ENCODE data around the gene INTS2.

DNA sequence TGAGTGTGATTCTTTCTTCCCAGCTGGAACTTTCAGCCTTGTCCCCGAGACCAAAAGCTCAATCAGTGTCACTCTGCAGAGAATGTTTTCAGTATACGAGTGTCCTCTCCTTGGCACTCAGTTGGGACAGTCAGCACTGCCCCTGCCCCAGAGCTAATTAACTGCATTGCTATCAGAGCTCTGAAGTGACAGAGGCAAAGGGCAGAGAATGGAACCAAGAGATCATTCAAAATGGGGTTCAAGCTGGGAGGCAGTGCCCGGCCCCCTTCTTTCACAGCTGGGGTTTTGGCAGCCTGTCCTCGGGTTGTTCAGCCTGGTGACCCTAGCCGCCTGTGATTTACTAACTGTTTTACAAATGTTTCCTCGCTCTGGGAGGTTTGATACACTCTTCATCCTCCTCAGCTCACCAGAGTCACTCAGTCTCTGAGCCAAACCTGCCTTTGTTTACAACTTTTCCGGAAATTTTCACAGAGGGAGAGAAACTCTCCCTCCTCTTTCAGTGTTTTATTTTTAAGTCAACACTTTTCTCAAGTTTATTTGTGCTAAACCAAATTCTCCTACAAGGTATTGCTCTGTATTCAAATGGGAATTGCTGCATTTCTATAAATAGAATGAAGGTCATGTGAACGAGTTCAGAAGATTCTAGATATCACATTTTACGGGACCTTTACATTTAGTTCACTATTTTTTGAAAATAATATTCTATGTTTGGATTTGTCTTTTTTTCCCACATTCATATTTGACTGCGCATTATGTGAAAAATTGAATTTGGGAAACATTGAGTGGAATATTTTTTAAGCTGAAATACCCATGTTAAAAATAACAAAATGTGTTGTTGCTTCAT is 195.7 kb upstream of the TBX2 start:
- PRO-cap, 8 experiments, result no peak in any of the 8 experiments

DNA sequence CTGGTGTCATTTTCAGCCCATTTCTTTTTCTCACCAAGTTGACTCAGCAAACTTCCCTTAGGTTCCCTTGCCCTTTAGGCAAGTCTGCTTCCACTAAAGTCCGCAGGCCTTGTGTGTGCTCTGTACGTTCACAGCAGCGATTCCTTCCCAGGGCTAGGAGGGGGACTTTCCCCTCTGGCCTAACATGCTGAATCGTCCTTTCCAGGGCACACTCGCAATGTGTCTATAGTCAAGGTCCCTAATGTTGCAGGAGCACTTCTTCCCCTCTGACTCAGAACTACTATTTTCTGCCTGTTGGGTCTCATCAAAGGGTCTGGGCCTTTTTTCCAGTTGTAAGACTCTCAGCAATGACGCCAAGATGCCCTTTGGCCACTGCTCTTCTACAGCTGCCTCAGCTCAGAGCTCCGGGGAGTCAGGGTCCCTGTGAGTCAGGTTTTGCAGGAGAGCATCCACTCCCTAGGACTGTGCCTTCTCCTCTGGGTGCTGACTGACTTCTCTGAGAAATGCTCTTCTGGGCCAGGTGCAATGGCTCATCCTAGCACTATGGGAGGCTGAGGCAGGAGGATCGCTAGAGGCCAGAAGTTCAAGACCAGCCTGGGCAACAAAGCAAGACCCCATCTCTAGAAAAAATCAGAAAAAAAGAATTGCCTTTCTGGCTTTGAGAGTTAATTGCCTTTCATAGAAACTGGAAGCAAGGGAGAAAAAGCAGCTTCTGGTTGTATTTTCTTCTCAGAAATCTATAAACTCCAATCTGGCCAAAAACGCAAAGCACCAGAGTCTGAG is 64.4 kb upstream of the TBX2 start:
- PRO-cap, 8 experiments, result no peak in any of the 8 experiments

DNA sequence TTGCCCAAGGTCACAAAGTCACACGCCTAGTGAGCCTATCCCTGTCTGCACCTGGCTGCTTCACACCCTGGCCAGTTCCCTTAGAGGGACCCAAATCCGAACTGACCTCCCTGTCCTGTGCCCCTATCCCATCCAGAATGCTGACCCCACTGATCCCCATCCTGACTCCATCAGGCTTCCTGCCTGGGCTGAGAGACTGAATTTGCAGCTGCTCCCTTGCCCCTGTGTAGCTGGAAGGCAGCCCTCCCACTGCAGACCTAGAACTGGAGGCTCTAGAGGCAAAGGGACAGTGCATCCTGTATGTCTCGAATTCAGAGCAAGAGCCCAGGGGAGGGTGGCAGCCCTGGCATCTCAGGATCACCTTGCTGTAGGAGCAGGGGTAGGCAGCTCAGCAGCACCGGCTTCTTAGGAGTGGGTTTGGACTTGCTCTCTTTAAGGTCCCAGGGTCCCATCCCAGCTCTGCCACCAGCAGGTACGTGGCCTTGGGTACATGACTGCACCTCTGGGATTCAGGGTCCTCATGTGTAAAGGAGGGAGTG is 4.6 kb upstream of the TBX2 start:
- PRO-cap, 8 experiments, result peak in 1 of 8 experiments; most common plus-strand start position 530 of the sequence (in 1)

- PRO-cap, 8 experiments, result no peak in any of the 8 experiments
These were observed 3.3 kb upstream of the TBX2 start for GRCh38 chr17:61395945-61397054.

DNA sequence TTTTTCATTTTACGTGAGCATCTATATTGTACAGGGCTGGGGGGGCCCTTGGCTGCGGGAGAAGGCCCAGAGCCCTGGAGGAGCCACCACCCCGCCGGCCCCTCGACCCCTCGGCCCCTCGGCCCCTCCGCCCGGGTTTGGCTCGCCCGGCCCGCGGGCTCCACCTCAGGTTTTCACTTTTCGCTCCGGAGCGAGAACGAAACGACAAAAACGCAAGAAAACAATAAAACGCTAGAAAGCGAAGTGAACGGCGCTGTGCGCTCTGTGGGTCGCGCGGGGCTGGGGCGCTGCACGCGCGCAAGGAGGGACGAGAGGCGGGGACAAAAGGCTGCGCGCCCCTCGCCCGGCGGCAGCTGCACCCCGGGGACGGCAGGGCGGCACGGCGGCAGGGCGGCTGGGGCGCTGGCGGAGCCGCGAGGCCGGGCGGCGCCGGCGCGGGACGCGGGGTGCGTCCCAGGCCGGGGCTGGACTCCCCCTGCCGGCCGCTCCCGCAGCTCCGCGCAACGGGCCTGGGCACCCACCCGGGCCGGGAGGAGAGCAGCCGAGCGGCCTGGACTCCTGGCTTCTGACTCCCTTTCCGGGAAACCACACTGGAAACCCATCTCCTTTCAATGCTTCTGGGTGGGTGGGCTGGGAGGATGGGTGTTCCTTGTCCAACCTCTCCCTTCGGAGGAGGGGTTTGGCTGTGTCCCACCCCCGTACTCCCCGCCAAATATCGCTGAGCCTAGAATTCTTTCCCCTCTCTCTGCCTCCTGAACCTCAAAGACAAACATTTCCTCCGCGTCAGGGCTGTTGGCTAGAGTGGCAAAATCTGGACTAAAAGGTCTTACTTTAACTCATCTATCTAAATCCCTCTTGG is 9.8 kb downstream of the TBX2 start:
- PRO-cap, 8 experiments, result no peak in any of the 8 experiments

GRCh38 chr17:61699596-61700121 is 108.6 kb upstream of the NACA2 start:
- PRO-cap, 8 experiments, result no peak in any of the 8 experiments

- PRO-cap, 8 experiments, result peak in 8 of 8 experiments; most common plus-strand start chr17:61927490 (in 8); most common minus-strand start chr17:61927955 (in 8)
These were observed at the start of gene INTS2 for GRCh38 chr17:61927134-61928268. INTS2 (minus strand) TSS chr17:61927982.

GRCh38 chr17:61980518-61981008 is 52.8 kb upstream of the INTS2 start:
- PRO-cap, 8 experiments, result no peak in any of the 8 experiments

DNA sequence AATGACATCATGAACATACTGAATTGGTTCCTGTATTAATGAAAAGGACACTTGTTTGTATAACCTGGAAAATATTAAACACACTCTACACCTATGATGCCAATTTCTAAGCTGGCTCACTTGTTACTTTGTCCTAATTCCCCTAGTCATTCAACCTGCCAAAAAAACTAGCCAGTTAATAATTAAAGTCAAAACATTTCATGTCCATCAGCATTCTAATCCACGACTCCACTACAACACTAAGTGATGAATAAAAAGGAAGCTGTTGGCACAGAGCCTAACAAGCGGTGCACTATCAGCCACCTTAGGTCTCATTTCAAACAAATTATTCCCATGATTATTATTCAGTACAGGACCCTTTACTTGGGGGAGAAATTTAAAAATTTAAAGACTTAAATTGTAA is 12.1 kb downstream of the MED13 start:
- PRO-cap, 8 experiments, result no peak in any of the 8 experiments

GRCh38 chr17:62459603-62459981 is 19.0 kb upstream of the TLK2 start:
- PRO-cap, 8 experiments, result peak in 6 of 8 experiments; most common plus-strand start chr17:62459781 (in 3)

GRCh38 chr17:62477797-62478791 is 531 bp upstream of the TLK2 start:
- PRO-cap, 8 experiments, result peak in 8 of 8 experiments; most common plus-strand start chr17:62478430 (in 4); most common minus-strand start chr17:62478574 (in 7)

DNA sequence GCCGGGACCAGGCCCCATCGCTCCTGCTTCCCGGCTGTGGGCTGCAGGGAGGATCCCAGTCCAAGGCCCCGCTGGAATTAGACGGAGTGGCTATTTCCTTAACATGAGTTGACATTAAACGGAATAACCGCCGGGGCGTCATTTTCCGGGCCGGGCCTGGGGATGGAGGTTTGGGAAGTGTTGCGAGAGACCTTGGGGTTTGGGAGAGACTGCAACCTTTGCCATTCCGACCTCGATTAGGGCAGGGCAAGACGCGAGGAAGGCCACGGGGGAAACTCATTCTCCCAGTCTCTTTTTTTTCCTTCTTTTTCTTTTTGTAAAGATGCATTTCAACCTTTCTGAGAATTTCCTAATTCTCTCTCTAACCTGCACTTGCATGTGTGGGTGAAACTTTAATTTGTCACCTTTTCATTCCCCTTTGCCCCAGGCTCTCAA is 1.0 kb downstream of the TLK2 start:
- PRO-cap, 8 experiments, result peak in 4 of 8 experiments; most common plus-strand start position 224 of the sequence (in 4); most common minus-strand start position 238 of the sequence (in 2)

DNA sequence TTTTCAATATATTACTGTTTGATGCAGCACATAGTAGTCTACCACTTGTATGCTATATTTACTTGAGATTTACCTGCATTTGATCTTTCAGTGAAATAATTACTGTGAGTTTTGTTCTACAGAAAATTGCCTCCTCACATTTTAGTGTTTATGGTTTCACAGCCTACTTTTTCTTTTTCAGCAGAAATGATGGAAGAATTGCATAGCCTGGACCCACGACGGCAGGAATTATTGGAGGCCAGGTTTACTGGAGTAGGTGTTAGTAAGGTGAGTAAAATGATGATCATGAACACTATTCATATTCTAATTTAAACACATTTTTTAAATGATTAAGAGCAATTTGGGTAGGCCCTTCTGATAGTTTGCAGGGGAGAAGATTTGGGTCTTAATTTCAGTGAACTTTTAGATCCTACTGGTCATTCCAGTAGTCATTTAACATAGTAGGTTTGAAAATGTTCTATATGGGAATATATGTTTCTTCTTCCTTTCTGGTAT is 2.4 kb downstream of the TLK2 start:
- PRO-cap, 8 experiments, result no peak in any of the 8 experiments

DNA sequence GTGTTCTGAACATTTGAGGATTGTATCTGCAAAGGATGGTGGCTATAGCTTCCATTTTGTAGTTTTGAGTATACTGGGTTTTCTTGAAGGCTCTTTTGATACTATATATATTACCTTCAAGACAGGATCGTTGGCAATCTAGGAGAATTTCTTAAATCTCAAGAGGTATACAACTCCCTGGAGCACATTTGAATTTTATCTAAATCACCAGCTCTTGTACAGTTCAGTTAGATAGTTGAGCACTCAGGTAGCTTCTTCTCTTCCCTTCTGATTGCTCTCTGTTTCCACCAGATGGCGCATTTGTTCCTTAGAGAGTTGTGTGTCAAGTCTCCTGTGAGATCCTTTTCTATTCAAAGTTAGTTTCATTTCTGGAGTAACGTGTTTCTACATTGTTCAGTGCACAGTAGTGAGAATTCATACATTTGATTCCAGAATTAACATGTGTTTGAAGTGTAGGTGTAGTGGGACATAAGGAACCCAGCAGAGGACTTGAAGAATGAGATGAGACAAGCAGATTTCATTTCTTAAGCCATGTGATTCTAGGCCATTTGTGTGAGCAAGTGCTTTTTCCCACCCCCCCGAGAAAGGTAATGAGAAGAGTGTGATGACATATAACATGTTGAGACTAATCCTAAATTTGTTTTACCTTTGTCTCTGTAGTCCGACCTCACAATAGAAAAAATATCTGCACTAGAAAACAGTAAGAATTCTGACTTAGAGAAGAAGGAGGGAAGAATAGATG is 74.3 kb upstream of the MRC2 start:
- PRO-cap, 8 experiments, result no peak in any of the 8 experiments

- PRO-cap, 8 experiments, result no peak in any of the 8 experiments
These were observed 67.6 kb upstream of the MRC2 start for GRCh38 chr17:62559837-62560234.

- PRO-cap, 8 experiments, result no peak in any of the 8 experiments
These were observed 47.8 kb upstream of the MRC2 start for GRCh38 chr17:62579520-62580167.

DNA sequence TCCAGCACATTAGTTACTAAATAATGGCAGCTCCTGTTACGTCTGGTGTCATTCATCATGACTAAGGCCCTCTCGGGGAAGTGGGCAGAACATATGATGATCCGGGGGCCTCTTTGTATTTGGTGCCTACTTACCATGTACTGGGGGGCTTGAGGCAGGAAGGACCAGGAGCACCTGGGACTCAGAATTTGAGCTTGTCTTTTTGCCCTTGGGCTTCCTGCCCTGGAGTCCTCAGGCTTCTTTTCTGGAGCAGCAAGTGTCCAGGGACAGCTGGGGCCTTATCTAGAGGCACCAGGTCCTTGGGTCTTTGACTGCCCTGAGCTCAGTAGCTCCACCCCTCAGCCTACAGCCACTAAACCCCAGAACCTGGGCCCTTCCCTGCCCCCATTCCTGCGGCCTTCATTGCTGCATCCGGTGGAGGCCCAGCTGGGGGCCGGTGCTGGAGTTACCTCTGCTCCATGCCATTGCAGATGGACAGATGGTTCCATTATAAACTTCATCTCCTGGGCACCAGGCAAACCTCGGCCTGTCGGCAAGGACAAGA is 54.0 kb downstream of the MRC2 start:
- PRO-cap, 8 experiments, result no peak in any of the 8 experiments

GRCh38 chr17:62791261-62792488 is 16.4 kb downstream of the MARCHF10 start:
- PRO-cap, 8 experiments, result no peak in any of the 8 experiments

DNA sequence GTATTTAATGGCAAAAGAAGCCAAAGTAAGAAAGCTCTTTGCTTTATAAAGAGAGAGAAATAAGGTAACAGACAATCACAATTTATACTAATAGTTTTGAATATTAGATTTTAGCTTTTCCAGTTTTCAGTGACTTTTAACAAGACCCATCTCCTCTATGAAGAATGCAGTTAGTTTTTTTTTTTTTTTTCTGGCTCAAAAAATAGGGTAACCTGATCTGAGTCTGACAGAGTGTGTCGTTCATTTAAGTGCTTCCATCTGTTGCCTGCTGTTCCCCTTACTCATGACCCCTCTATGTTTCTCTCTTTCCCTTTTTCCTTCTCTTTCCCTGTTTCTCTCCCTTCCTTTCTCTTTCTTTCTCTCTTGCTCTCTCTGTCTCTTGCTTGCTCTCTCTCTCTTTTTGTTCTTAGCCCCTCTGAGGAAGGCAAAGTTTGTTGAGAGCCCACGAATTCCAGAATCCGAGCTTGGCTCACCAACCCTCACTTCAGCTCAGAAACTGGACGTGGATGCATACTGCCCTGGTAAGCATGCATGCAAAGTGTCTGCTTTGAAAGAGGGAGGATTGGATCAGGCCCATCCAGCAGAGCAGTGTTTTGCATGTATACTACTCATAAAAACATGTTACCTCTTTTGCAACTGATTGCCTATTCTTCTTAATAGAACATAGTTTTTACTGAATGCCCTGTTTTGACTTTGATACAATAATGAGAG is 185.0 kb downstream of the TANC2 start:
- PRO-cap, 8 experiments, result no peak in any of the 8 experiments

GRCh38 chr17:63419726-63420458 is 26.2 kb downstream of the CYB561 start:
- PRO-cap, 8 experiments, result peak in 1 of 8 experiments; most common minus-strand start chr17:63420076 (in 1)